H7 (cell line): ENCODE data around the genes PAK4, NCCRP1, SYCN and LRFN1.

- RAMPAGE, long total RNA = no peak
Observed at GRCh38 chr19:38700799-38701239, 43.5 kb downstream of the CAPN12 start.

- RAMPAGE, long total RNA = no peak
Observed at GRCh38 chr19:38709775-38710329, 34.4 kb downstream of the CAPN12 start.

- RAMPAGE, long total RNA = no peak
Observed at GRCh38 chr19:38711511-38712660, 32.4 kb downstream of the CAPN12 start.

DNA sequence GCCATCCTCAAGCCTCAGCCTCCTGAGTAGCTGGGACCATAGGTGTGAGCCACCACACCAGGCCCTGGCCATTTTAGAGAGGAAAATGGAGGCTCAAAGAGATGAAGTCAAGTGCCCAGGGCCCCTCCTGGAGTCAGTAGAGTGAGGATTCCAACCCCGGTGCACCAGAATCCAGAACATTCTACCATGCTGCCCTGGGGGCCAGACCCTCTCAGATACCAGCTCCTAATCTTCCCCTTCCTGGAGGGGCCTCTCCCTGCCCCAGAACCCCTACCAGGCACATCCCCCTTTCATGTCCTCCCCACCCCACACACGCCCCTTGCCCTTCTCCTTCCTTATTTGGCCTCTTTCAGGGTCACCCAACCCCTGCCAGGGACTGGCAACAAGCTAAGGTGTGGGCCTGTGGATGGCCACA lies 11.1 kb downstream of the CAPN12 start:
- RAMPAGE, long total RNA = no peak

DNA sequence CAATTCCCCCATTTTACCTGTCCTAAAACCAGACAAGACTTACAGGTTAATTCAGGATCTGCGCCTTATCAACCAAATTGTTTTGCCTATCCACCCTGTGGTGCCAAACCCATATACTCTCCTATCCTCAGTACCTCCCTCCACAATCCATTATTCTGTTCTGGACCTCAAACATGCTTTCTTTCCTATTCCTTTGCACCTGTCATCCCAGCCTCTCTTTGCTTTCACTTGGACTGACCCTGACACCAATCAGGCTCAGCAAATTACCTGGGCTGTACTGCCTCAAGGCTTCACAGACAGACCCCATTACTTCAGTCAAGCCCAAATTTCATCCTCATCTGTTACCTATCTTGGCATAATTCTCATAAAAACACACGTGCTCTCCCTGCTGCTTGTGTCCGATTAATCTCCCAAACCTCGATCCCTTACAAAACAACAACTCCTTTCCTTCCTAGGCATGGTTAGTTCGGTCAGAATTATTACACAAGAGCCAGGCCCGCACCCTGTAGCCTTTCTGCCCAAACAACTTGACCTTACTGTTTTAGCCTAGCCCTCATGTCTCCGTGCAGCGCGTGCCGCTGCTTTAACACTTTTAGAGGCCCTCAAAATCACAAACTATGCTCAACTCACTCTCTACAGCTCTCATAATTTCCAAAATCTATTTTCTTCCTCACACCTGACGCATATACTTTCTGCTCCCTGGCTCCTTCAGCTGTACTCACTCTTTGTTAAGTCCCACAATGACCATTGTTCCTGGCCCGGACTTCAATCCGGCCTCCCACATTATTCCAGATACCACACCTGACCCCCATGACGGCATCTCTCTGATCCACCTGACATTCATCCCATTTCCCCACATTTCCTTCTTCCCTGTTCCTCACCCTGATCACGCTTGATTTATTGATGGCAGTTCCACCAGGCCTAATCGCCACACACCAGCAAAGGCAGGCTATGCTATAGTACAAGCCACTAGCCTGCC lies 8.7 kb upstream of the CAPN12 start:
- RAMPAGE, long total RNA = no peak

DNA sequence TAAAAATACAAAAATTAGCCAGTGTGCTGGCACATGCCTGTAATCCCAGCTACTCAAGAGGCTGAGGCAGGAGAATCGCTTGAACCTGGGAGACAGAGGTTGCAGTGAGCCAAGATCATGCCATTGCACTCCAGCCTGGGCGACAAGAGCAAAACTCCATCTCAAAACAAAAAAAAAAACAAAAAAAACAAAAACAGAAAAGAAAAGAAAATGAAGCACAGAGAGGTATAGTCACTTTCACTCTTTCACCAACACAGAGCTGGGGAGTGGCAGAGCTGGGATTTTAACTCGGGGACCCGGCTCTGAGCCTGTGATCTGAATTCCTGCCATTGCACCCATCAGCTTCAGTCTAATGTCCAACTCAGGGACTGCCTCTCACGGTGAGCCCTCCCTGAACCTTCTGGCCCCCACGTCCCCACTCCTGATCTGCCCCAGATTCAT lies 874 bp downstream of the LGALS4 start:
- RAMPAGE, long total RNA = no peak

- RAMPAGE, long total RNA = no peak
Observed at GRCh38 chr19:38823468-38824311, 7.9 kb downstream of the ECH1 start.

- RAMPAGE, long total RNA = no peak
Observed at GRCh38 chr19:38837487-38838250, 6.1 kb upstream of the ECH1 start.

DNA sequence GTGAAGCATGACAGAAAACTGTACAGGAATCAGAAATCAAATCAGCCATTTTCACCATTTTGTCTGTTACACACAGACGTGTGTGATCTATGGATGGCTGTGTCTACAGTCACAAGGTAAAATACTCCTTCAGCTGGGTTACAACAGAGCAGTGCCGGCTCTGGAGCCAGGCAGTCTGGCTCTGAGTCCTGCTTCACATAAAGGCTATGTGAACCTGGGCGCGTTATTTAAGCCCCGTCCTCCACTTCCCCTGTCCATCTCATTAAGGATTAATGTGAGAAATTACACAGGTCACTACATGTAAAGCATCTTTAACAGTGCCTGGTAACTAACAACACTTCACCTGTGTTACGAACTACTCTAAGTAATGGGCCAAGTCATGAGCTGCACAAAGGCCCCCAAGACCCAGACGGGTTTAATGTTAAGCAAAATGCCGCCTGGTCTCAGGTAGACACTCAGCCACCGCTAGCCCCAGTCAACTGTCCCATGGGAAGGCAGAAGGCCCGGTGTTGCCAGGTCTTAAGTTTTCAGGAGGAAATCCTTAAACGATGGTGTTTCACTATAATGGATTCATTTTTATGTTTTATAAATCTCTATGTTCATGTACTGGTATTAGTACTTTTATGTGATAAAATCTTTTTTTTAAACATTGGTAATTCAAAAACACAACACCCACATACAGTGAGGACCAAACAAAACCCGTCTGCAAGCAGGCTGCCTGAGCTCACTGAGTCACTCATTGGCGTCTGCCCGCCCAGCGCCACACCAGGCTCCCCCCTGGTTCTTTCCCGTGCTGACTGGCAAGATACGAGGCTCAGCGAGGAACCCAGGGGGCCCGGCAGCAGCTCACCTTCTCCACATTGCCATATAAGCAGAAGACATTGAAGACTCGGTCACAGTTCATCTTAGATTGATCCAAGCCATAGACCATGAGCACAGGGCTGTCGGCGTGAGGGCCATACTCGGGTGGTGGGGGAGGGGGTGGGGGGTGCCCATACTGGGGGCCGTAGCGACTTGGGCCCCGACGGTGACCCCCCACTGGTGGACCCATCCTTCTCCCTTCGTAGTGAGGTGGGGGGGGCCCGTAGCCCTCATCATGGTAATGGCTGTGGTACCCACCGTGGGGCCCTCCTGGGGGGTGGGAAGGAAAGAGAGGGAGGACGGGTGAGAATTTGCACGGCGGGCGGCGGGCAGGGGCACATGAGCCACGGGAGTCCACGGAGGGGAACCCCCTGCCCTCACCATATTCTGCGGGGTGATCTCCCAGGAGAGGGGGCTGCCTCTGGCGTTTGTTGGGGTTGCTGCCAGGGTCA lies 8.1 kb upstream of the ECH1 start:
- RAMPAGE, long total RNA = no peak

GRCh38 chr19:38870879-38871346 lies 7.2 kb downstream of the RINL start:
- RAMPAGE, long total RNA = start-site peak on the minus strand at chr19:38870996-38871081, 9 reads

GRCh38 chr19:38974942-38975101 lies 720 bp downstream of the FBXO17 start:
- RAMPAGE, long total RNA = no peak

GRCh38 chr19:39038108-39038699 lies 5.9 kb upstream of the FBXO27 start:
- RAMPAGE, long total RNA = no peak

- RAMPAGE, long total RNA = no peak
Observed at GRCh38 chr19:39125337-39126518, at the start of gene PAK4. Gene PAK4 (plus strand): TSS chr19:39125786.

DNA sequence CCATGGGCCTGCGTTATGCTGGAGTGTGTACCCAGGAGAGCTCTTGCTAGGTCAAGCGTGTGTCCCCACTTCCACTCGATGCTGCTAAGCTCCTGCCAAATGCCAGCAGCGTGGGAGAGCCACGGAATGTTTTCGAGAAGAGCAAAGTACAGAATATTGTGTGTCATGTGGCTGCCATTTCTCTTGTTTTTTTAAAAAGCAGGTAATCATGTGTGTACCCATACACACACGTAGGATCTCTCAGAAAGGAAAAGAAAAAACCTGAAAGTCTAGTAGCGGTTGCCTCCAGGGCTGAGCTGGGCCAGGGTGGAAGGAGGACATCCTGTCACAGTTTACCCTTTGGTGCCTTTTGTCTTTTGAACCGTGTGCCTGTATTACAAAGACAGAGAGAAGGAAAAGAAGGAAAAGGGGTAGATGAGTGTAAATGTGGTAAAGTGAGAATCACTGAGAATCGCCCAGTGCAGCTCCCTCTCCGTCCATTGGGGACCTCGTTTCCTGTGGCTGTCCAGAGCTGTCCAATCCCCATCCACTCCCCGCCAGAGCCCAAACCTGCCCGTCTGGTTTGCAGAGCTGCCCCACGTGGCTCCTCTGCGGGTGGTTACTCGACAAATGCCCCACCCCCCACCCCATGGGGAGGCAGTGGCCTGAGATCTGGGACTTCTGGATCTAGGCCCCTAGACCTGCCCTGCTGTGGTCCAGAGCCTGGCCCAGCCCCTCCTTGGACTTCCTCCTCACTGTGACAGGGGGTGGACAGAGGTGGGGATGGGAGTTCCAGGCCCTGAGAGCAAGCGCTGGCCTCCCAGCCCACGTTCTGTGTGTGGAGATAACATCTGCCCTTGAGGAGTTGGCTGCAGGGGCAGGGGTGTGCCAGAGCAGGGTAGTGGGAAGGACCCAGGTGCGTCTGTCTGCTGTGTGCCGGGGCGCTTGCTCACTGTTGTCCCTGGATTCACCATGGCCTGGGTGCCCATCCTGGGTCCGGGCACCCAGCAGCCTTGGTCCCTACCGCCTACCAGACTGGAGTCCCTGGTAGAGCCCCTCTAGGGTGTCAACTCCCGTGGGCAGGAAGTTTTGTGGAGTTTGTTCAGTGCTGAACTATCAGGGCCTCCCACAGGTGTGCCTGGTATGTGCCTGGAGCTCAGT lies 29.0 kb downstream of the PAK4 start:
- RAMPAGE, long total RNA = no peak

DNA sequence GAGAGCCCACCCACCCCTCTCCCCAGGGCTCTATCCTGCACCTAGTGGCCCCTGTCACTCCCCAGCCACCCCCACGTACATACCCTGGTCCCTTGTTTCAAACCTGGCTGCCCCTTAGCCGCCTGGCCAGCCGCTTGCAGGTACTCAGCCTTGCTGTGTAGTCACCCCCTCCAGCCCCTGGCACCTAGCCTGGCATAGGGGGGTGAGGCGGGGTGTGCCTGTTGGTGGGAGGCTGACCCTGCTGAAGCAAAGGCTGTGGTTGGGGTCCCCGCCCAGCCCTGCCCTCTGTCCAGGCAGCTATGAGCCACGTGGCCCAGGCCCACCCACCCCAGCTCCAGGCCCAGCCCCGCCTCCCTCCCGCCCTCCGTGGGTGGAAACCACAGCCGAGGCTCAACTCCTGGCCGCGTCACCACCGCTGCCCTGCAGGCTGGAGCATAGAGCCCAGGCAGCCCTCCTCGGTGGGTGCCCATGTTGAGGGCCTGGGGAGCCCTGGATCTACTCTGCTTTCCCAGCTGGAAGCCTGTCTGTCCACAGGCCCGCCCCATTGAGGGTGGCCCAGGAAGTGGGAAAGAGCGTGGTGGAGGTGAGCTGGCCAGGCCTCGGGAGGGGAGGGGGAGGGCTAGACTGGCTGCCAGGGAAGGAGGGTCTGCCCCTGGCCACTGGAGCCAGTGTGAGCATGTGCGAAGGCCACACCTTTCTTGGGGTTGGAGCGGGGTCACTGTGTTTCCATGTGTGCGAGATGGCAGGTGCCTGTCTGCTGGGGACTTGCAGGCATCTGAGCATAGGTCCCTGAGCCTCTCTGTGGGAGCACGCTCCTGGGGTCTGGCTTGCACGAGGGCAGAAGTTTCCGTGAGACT lies 30.9 kb downstream of the PAK4 start:
- RAMPAGE, long total RNA = no peak

- RAMPAGE, long total RNA = no peak
Observed at GRCh38 chr19:39167080-39167476, 29.7 kb upstream of the NCCRP1 start.

DNA sequence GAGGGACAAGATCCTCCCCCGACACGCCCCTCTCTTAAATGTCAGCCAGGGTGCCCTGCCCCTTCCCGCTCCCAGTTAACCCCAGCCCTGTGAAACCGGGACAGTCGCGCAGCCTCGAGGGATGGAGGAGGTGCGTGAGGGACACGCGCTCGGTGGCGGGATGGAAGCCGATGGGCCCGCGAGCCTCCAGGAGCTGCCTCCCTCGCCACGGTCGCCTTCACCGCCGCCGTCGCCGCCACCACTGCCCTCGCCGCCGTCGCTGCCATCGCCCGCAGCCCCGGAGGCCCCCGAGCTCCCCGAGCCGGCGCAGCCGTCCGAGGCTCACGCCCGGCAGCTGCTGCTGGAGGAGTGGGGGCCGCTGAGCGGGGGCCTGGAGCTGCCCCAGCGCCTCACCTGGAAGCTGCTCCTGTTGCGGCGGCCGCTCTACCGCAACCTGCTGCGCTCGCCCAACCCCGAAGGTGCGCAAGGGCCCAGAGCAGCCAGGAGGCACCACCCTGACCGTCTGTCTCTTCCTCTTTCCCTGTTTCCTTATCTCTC lies at the start of gene NCCRP1:
TSS of gene NCCRP1 (plus strand) at position 103 of the 537 bp plus-strand sequence.
- RAMPAGE, long total RNA = no peak

- RAMPAGE, long total RNA = no peak
Observed at GRCh38 chr19:39198699-39199530, 2.2 kb downstream of the NCCRP1 start.

DNA sequence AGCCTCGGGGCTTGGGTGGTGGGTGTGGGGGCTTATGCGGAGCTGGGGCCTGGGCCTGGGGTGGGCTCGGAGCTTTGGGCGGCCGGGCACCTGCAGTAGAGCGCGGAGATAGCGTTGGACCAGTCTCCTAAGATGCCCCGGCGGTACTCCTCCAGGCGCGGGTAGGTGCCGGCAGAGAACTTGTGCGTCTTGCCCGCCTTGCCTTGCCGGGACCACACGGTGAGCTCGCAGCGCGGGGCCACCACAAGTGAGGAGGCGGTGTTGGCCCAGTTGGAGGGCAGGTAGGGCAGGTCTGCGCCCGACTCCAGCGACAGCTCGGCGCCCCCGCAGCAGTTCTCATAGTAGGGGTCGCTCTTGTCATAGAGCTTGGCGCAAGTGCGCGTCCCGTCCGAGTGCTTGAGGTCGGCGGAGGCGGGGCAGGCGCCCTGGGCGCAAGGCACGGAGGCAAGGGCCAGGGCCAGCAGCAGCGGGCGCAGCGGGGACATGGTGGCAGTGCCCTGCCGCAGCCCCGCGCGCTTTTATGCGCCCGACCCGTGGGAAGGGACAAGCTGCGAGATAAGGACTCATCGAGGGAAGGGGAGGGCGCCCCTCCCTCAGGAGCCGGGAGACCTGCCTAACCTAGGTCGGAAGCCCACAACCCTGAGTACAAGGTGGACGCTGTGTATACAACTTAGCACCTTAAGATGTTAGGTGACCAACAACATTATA lies at the start of gene SYCN:
TSS of gene SYCN (minus strand) at position 494 of the 708 bp plus-strand sequence.
- RAMPAGE, long total RNA = no peak

DNA sequence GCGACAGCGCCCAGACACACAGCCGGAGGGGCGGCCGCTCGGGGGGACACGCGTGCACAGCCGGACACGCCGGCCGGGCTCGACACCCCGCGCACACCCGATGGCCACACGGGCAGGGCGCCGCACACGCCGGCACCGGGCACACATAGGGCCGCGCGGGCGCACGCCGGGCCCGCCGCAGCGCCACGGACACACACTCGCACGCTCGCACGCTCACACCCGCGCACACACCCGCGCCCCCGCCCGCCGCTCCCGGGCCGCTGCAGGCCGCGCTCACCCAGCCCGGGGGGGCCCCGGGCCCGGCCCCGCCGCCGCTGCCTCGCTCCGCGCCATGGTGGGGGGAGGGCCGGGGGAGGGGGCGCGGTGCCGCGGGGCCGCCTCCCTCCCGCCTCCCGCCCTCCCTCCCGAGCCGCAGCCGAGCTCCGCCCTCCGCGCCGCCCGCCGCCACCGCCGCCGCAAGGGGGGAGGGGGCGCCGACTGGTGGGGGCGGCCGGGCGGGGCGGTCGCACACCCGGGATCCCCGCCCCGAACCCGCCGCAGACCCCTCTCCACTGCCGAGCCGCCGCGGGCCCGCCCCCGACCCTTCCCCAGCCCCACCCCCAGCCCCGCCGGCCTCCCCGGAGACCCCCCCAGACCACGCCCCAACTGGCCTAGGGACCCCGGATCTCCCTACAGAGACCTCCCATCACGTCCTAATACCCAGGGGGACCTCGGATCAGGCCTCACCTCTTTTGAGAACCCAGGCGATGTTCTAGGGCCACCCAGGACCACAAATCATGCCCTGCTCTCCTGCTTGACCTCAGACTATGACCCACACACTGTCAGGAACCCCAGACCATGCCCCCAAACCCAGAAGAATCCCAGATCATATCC lies at the start of gene LRFN1:
TSS of gene LRFN1 (minus strand) at position 348 of the 873 bp plus-strand sequence.
- RAMPAGE, long total RNA = no peak